ENCODE measurements around the genes ARHGAP25 and GKN1.

DNA sequence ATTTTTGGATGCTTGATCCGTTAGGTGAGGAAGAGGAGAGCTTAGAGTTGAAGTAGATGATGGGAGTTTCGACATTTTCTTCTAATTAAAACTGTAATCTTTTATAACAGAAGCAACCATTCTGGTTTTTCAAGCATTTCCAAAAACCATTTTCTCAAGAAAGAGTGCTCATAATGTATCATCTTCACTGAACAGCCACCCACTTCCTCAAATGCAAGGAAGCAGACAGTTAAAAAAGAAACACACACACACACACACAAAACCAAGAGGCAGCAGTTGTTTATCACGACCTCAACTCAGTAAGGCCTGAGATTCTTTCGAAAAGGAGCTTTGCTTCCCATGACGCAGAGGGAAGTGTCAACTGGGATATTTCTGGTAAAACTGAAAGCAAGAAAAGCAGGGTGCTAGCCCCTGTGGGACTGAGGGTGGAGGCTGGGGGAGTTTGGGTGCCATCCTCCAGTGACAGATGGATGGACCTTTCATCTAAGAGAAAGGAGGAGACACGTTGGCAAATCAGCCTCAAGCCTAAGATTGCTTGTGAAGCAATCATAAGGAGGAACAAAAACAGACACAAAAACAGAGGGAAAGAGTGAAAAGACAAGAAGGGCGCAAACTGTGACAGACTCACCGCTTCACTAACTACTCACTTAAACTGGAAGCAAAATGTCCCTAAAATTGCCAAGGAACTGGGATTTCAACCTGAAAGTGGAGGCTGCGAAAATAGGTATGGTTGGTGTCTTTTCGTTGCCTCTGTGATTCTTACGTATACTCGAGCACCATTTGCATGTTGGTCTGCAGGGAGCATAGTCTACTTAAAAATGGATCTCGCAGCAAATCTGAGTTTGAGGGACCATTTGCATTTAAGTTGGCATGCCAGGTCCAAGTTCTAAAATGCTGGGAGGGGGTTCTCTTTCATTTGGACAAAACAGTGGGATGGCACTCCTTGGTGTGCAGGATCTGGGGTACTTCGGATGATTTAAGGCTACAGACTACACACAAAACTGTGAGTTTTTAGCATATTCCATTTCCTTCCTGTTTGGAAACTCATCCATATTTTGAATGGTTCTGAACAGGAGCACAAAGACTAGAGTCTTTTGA, at the start of gene ARHGAP25:
Gene ARHGAP25 (plus strand): TSS at position 275 of the 1,098 bp plus-strand sequence.
- PRO-cap = no peak
- RAMPAGE, long total RNA, 3 experiments = start-site peak on the plus strand in 1 of 3 experiments, centred at position 411 of the sequence, 7 reads per replicate

GRCh38 chr2:68737684-68738219, 3.1 kb downstream of the ARHGAP25 start:
- PRO-cap = no peak
- RAMPAGE, long total RNA, 3 experiments = no peak in any of the 3 experiments

- PRO-cap = no peak
- RAMPAGE, long total RNA, 3 experiments = no peak in any of the 3 experiments
Observed at GRCh38 chr2:68764357-68765187, 30.0 kb downstream of the ARHGAP25 start.

- PRO-cap = no peak
- RAMPAGE, long total RNA, 3 experiments = no peak in any of the 3 experiments
Observed at GRCh38 chr2:68768273-68768941, 33.8 kb downstream of the ARHGAP25 start.

- PRO-cap = no peak
- RAMPAGE, long total RNA, 3 experiments = no peak in any of the 3 experiments
Observed at GRCh38 chr2:68828481-68828866, 42.7 kb downstream of the BMP10 start.

- PRO-cap = no peak
- RAMPAGE, long total RNA, 3 experiments = no peak in any of the 3 experiments
Observed at GRCh38 chr2:68974395-68974847, at the start of gene GKN1. GKN1 (plus strand) TSS chr2:68974636.

DNA sequence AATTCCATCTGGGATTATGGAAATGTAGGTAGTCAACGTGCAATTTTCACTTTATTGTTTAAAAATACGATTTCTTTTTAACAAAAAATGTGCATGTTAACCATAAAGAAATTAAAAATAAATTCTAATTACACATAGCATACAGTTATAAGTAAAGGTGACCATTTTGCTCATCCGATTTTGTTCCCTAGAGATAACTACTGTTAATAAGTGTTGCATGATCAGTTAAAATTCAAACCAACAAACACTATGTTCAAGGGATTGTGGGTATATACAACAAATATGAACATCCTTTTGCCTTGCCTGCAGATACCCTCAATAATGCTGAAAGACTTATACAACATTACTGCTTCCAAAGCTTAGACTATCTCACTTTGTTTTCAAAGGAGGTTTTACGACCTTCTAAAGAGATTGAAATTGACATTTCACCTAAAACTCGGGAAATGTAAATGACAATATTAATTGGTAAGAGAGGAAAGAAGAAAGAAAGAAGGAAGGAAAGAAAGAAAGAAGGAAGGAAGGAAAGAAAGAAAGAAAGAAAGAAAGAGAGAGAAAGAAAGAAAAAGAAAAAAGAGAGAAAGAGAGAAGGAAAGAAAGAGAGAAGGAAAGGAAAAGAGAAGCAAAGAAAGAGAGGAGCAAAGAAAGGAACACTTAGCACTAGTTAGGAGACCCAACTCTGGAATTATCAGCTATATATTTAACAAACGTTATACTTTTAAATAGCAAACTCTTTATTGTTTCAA, 3.5 kb downstream of the GKN1 start:
- PRO-cap = no peak
- RAMPAGE, long total RNA, 3 experiments = no peak in any of the 3 experiments

DNA sequence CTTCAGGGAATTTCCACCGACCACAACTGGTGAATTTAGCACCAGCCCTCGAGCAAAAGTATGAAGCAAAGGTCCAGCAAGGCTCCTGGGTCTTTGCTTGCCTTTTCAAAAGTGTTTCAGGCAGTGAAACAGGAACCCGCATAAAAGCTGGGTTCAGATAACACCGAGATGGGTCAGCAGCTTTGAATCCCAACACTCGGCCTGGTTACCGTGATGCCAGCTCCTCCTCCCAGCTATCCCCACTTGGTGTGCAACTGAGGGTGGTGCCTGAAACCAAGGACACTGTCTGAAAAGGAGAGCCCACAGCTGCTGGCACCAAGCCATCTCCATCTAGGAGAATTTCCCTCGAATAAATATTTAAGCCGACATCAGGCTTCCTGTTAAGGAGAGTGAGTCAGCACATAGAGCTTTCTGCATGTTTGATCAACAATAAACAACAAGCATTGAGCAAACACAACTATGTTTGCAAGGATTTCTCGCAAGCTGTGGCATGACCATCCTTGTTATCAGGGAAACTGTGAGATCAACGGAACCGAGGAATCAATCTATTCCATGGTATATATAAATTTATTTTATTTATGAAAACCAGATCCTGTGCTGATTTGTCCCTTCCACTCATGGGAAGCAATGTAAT, 69.6 kb downstream of the ANTXR1 start:
- PRO-cap = no peak
- RAMPAGE, long total RNA, 3 experiments = no peak in any of the 3 experiments

GRCh38 chr2:69152936-69153418, 140.0 kb downstream of the ANTXR1 start:
- PRO-cap = no peak
- RAMPAGE, long total RNA, 3 experiments = no peak in any of the 3 experiments

GRCh38 chr2:69177079-69177763, 164.2 kb downstream of the ANTXR1 start:
- PRO-cap = unidirectional peak, plus-strand start at chr2:69177678
- RAMPAGE, long total RNA, 3 experiments = no peak in any of the 3 experiments

DNA sequence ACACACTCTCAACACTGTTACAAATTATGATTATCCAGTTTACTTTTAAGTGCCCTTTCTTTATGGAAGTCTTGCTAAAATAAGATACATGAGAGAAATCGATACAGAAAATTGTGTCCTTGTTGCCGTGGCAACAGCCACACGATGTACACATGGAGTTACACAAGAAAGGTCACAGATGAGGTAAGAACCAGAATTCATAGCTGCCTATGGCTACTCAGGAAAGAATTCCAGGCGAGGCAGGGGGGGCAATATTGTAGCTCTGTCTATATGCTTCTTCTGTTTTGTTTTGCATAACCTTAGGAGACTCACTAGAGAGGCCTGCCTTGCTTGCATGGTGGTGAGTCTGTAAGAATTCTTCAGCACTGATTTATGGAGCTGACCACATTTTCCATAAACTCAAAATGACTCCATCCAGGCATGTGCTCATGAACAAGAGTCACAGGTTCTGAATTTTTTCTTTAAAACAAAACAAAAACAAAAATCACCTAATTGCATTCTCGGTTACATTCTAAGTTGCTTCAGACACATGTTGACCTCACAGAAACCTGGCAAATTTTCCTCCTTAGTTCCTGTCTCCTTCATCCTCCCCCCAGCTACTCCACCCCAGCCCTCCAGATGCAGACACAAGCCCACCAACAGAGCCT, 183.4 kb downstream of the ANTXR1 start:
- PRO-cap = no peak
- RAMPAGE, long total RNA, 3 experiments = no peak in any of the 3 experiments

- PRO-cap = no peak
- RAMPAGE, long total RNA, 3 experiments = no peak in any of the 3 experiments
Observed at GRCh38 chr2:69325306-69326110, 61.5 kb downstream of the GFPT1 start.

- PRO-cap = no peak
- RAMPAGE, long total RNA, 3 experiments = no peak in any of the 3 experiments
Observed at GRCh38 chr2:69341033-69341360, 46.0 kb downstream of the GFPT1 start.

DNA sequence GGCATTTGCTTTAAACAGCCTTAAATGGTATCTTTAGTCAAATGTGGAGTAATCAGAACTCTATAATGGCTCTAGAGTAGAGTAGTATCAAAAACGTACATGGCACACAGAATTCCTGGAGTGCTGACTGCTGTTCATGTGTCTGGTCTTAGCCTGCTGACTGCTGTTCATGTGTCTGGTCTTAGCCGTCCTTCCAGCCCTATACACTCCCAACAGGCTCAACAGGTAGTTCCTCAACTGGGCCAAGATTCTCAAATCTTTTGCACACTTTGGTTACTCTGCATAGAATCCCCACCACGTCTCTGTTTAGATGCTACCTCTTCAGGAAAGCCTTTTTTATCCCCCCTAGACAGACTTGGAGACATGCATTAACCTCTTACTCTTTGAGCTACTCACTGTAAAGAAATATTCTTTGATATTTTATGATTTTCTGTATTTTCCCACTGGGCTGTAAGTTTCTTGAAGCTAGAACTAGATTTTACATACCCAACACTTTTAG, 1.1 kb upstream of the GFPT1 start:
- PRO-cap = no peak
- RAMPAGE, long total RNA, 3 experiments = no peak in any of the 3 experiments

DNA sequence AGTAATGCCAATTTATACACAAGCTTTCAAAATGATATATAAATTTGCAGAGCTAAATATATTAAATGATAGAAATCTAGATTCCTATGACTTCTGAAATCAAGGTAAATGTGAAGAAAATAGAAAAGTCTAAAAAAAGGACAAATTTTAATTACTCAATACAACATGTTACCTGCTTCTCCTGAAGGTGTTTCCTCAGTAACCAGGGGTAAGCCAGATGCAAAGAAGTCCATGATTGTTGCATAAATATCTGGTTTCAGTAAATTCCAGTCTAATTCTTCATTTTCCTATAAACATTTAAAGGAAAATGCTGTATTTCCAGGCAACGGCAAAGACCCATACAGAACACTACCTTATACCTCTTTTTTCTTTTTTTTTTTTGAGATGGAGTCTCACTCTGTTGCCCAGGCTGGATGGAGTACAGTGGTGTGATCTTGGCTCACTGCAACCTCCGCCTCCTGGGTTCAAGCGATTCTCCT, 22.2 kb downstream of the NFU1 start:
- PRO-cap = no peak
- RAMPAGE, long total RNA, 3 experiments = no peak in any of the 3 experiments

DNA sequence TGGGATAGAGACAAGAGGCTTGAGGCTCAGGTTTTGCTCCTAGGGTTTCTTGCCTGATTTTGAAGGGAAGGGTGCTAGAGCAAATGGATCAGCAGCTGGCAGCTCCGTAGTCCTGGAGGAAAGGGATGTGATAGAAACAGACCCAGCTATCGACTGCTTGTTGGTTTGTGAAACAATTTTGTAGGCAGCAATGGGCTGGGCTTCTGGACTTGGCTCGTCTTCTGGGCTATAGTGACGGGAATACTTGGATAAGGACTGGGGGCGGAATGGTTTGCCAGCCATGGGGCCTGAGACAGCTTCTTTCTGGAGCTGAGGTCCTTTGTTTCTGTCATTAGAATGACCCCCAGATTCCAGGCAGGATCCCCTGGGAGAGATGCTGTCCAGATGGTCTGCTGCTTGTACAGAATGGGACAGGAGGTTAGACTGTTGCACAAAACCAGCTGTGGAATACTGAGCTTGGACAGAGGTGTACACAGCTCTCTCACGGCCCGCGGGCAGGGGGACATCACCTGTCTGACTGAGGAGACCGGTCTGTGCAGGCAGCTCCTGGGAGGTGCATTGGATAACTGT, 28.2 kb upstream of the NFU1 start:
- PRO-cap = no peak
- RAMPAGE, long total RNA, 3 experiments = no peak in any of the 3 experiments

DNA sequence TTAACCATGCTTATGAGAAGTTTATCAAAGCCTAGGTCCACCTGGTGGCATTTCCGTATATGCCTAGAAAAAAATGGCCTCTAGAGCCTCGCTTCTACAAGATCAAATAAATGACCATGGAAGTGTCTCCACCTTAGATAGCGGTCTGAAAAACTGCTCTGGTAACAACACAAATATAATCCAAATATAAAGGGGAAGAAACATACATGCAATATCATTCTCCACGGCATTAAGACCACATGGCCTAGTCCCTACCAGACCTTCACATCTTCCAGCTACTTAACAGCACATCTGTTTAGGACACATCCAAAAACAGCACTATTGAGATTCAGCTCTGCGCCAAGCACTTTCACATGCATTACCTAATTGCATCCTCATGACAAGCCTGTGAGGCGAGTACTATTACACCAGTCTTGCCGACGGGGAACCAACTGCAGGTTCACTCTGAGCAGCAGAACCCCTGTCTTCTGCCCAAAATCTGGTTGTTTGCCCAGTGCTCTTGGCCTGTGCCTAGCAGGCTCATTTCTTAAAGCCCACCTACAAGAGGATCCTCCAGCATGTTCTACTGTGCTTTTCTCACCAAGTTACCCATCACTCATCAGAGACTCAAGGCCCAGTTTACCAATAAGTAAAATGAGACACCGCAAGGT, 66.7 kb downstream of the AAK1 start:
- PRO-cap = unidirectional peak, plus-strand start at position 410 of the sequence
- RAMPAGE, long total RNA, 3 experiments = no peak in any of the 3 experiments

GRCh38 chr2:69621797-69622248, 21.7 kb downstream of the AAK1 start:
- PRO-cap = no peak
- RAMPAGE, long total RNA, 3 experiments = no peak in any of the 3 experiments

- PRO-cap = no peak
- RAMPAGE, long total RNA, 3 experiments = no peak in any of the 3 experiments
Observed at GRCh38 chr2:69627749-69628382, 15.7 kb downstream of the AAK1 start.

DNA sequence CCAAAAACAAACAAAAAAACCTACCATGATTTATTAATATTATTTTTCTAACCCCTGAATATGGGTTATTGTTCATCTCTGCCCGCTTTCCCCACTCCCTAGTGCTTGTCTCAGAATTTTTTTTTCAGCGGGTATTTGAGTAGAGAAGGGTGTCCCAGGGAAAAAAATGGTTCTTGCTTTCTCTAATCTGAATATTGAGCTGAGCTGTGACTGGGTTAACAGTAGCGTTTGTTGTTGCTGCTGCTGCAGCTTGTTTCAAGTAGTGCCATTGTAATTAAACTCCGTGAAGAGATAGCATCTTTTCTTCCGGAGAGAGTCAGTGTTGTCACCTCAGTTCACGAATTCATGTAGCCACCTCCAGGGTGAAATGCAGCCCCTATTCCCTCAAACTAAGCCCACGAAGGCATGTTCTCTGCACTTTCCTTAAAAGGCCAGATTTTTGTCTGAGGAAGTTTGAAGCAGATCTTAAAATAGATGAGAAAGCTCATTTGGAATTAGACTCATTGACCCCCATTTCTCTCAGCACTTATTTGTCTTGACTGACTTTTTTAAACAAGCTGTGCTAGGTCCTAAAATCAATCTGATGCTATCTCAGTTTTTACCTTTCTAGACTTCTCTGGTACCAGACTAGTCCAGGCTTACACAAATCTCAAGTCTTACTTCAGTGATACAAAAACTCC, 1.6 kb upstream of the AAK1 start:
- PRO-cap = no peak
- RAMPAGE, long total RNA, 3 experiments = no peak in any of the 3 experiments

Measured in gastrocnemius medialis (tissue), 3 donors.